Prostate gland (tissue), 2 donors: Measurements from ENCODE around the genes FBXO31 and KLHDC4.

- PRO-cap = no peak
- RAMPAGE, long total RNA, 2 experiments = no peak in any of the 2 experiments
Observed at GRCh38 chr16:86563742-86564305, 2.8 kb upstream of the FOXC2 start.

GRCh38 chr16:86581582-86582000 lies 3.2 kb downstream of the FOXL1 start:
- PRO-cap = no peak
- RAMPAGE, long total RNA, 2 experiments = no peak in any of the 2 experiments

- PRO-cap = no peak
- RAMPAGE, long total RNA, 2 experiments = no peak in any of the 2 experiments
Observed at GRCh38 chr16:86611382-86611816, 33.0 kb downstream of the FOXL1 start.

- PRO-cap = no peak
- RAMPAGE, long total RNA, 2 experiments = no peak in any of the 2 experiments
Observed at GRCh38 chr16:86755286-86755687, 176.9 kb downstream of the FOXL1 start.

DNA sequence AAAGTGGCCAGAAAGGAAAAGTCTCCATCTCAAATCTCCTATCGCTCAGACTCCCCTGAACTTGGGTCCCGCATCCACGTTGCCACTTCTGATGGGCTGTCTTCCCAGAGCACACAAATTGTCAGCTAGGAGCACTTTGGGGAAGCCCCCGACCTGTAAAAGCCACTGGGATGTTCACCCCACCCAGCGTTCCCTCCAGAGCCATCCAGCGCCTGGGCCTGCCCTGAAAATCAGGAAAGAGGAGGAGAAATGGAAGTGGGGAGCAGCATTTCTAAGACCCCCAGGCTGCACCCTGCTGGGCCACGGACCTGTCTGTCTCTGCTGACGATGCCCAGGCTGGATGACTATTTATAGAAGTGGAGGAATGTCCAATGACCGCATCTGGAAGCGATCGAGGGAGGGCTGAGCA lies 332.4 kb downstream of the C16orf95 start:
- PRO-cap = no peak
- RAMPAGE, long total RNA, 2 experiments = no peak in any of the 2 experiments

GRCh38 chr16:87065147-87065607 lies 252.0 kb downstream of the C16orf95 start:
- PRO-cap = no peak
- RAMPAGE, long total RNA, 2 experiments = no peak in any of the 2 experiments

DNA sequence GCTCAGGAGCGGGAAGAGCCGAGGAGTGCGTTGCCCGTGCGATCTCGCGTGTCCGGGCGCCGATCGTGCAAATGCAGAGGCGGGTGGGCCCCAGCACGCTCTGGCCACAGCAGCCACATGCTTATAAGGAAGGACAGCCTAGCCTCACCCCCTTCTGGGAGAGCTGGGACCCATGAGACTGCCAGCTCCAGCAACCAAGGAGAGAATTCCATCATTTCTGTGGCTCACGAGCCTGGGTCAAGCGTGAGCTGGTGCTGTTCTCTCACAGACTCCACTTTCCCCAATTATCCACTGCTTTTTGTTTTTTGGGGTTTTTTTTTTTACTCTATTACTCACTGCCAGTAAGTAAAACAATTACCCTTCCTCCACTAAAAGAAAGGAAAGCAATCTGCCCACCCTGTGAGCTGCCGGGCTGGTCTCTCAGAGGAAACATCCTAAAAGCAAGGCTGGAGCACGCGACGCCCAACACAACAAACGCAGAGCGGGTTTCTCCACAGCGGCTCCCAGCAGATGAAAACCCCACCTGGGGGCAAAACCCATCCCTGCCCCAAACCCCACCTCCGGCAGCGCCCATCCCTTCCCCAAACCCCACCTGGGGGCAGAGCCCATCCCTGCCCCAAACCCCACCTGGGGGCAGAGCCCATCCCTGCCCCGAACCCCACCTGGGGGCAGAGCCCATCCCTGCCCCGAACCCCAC lies 27.3 kb upstream of the C16orf95 start:
- PRO-cap = no peak
- RAMPAGE, long total RNA, 2 experiments = no peak in any of the 2 experiments

GRCh38 chr16:87383649-87384708 lies at the start of gene FBXO31:
FBXO31 (minus strand) TSS chr16:87383776.
- PRO-cap = bidirectional peak, plus-strand start at chr16:87383953, minus-strand start at chr16:87383776; bidirectional peak, plus-strand start at chr16:87384182, minus-strand start at chr16:87384055
- RAMPAGE, long total RNA, 2 experiments = no peak in any of the 2 experiments

DNA sequence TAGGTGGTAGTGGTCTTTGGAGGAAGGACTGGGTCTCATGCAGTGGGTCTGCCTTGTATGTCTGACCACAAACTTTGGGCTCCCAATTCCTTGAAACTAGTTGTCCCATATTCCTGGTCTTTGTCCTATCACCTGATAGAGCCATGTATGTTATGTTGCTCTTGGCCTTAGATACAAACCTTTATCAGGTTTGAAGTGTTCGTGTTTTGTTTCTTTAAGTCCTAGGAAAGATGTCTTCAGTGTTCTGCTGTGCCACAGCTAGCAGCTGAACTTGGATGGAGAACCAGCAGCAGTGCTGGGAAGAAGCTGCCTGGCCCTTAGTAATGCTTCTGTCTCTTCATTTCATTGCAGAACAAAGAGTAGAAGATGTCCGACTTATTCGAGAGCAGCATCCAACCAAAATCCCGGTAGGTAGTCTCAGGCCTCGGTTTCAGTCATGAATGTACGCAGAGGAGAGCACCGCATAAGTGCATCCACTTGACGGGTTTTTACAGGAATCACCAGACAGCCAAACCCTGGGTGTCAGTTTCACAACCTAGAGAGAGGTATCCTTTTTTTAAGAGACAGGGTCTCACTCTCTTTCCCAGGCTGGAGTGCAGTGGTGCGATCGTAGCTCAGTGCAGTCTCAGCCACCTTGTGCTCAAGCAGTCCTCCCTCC lies 6.5 kb downstream of the MAP1LC3B start:
- PRO-cap = no peak
- RAMPAGE, long total RNA, 2 experiments = no peak in any of the 2 experiments

GRCh38 chr16:87399122-87399939 lies 7.2 kb downstream of the MAP1LC3B start:
- PRO-cap = no peak
- RAMPAGE, long total RNA, 2 experiments = no peak in any of the 2 experiments

DNA sequence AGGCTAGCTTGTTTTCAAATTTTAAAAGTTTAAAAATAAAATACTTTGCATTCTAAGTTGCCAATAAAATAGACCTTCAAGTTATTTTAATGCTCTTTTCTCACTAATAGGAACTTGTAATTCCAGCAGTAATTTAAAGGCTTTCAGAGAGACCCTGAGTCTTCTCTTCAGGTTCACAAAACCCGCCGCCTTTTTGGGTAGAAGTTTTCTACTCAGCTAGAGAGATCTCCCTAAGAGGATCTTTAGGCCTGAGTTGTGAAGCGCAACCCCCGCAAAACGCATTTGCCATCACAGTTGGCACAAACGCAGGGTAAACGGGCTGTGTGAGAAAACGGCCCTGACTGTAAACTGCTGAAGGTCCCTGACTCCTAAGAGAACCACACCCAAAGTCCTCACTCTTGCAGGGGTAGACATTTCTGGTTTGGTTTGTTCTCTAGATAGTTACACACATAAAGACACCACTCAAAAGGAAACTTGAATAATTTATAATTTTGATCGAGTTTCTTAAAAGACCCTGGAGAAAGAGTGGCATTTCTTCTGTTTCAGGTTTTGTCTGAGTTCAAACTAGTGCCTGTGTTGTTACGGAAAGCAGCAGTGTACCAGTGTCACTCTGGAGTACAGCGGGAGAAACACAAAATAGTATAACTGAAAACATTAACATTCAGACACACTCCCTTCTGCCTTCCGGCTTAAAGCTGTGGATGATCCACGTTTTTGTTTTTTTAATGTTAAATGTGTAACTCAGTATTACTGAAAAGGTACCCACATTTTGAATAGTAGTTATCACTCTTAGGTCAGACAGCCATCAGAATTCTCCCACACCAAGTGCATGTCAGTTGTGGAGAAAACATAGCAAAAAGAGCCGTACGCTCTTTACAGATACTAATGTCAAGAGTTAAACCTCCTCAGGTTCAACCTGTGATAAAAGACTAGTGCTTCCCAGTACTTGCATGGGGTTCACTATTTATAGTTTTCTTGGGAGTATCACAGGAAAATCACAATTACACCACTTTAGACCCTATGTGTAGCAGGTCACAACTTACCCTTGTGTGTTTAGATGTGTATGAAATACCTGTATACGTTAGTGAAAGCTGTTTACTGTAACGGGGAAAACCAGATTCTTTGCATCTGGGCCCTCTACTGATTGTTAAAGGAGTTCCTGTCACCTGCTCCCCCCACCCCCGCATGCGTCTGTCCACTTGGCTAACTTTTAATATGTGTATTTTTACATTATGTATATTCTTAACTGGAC lies 11.6 kb downstream of the MAP1LC3B start:
- PRO-cap = no peak
- RAMPAGE, long total RNA, 2 experiments = no peak in any of the 2 experiments

- PRO-cap = no peak
- RAMPAGE, long total RNA, 2 experiments = no peak in any of the 2 experiments
Observed at GRCh38 chr16:87406666-87407434, 14.7 kb downstream of the MAP1LC3B start.

GRCh38 chr16:87448481-87449221 lies 44.2 kb downstream of the ZCCHC14 start:
- PRO-cap = no peak
- RAMPAGE, long total RNA, 2 experiments = no peak in any of the 2 experiments

DNA sequence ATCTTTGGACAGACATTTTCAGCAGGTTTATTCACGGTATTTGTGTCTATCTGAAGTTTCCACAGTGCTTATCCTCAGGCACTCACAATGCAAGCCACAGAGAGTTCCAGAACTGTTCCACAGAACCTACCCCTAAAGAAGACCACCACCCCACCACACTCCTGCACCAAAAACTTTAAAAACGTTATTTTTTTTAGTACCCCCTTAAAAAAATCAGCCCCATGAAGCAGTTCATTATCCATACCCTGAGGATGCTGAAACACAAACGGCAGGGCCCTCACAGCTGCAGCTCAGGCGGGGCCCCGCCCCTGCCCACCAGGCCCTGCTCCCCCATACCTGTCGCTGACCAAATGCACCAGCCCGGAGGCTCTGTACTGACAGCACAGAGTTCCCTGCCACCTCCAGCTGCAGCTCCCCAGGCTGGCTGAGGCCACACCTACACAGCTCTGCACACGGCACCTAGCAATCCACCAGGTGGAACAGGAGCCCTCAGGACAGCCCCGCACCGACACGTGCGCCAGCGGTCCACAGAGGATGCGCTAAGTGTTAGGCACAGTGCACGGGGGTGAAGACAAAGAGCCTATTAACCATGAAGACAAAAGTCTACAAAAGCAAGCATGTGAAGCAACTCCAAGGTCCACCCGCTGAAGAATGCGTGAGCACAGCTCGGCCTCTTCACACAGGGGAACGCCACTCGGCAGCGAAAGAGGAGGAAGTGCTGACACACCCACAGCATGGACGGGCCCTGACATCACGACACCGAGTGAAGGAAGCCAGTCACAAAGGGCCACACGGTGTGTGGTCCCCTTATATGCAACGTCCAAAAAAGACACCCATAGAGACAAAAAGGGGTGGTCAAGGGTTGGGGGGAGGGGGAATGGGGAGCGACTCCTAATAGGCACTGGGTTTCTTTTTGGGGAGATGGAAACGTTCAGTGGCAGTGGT lies 5.4 kb downstream of the ZCCHC14 start:
- PRO-cap = no peak
- RAMPAGE, long total RNA, 2 experiments = no peak in any of the 2 experiments

DNA sequence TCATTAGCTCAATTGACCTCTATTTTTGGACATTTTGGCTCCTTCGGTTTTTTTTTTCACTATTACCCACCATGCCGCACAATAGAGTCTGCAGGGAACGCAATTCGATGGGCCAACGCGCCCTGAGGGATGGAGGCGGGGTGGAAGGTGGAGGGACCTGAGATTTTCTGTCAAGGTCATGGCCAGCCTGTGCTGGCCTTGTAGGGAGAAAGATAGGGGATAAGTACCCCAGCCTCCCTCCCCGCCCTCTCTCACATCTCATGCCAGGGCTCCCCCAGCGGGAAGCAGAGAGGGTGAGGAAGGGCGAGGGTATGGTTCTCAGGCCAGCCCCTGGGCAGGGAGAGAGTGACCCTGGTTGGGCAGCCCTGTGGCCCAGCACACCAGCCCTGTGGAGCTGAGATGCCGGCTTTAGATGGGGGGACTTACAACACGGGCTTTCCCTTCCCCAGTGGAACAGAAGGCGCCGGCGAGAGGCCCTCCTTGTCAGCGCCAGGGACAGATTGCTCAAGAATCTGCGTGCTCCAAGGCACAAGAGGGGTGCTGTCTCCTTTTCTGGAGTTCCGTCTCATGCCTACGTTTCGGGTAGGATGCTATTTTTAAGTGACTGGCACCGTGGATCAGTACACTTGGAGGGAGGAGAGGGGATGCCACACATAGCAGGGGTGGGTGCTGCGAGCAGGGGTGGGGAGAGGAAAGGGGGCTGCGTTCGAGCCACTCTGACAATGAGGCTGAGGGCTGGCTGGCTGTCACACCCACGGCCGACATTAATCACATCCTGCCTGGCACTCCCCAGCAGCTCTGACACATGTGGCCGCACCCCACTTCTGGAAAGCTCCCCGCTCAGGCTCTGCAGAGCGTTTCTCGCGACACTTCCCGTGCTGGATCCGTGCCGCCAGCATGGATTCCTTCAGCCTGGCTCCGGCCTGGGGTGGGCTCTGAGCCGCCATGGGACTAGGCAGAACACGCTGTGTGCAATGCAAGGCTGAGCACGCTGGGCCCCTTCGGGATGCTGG lies 24.7 kb upstream of the ZCCHC14 start:
- PRO-cap = no peak
- RAMPAGE, long total RNA, 2 experiments = no peak in any of the 2 experiments

- PRO-cap = no peak
- RAMPAGE, long total RNA, 2 experiments = no peak in any of the 2 experiments
Observed at GRCh38 chr16:87601766-87602353, 448 bp upstream of the JPH3 start.

DNA sequence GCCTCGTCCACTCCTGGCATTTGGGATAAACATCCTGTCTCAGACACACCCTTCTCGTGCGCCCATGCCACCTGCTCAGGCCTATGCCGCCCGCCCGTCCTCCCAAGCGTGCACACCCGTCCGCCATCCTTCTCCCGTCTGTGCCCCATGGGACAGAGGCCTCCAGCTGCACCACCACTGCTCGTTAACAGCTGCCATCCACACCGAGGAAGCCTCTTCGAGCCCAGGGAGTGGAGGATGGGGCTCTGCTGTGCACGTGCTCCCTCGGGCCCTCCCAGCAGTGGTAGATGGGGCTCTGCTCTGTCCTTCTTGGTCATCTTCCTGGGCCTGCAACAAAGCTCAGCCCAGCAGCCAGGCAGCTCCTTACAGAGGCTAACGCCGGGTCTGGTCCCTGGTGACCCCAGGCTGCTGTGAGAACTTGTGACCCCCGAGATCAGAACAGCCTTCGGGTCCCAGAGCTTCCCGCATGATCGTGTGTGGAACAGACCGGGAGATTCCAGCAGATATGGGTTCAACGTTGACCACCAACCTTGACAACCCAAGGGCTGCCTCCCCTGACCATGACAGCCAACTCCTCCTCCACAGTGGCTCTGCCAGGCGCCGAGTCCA lies 64.0 kb downstream of the KLHDC4 start:
- PRO-cap = no peak
- RAMPAGE, long total RNA, 2 experiments = no peak in any of the 2 experiments

DNA sequence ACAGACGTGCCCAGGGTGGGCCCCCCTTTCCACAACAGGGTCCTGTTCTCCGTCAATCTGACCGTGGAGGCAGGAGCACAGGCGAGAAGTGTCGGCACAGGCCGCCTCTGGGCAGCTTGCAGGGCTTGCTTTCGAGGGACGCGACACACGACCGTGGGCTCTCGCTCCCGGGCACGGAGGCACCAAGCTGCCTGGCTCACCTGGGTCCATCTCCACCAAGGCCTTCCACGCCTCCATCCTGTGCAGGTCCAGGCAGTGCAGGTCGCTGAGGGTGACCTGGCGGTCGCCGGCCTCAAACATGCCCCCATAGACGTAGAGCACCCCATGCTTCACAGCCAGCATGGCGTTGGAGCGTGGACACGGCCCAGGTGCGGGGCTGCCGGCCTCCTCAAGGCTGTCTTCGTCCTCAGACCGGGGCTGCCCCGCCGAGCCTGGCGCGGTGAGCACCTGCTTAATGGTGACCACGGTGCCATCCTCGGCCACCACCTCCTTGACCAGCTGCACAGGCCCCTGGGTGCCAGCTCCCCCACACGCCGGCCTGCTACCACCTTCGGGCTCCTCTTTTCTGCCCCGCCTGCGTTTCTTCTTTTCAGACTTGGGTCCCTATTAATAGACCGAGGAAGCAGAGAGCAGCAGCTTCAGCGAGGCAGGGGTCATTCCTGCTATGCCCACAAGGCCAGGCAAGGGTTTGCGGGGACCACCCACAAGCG lies 56.6 kb downstream of the KLHDC4 start:
- PRO-cap = no peak
- RAMPAGE, long total RNA, 2 experiments = start-site peak on the minus strand in 1 of 2 experiments, centred at position 347 of the sequence, 63 reads per replicate

- PRO-cap = bidirectional peak, plus-strand start at chr16:87766053, minus-strand start at chr16:87765957
- RAMPAGE, long total RNA, 2 experiments = start-site peak on the minus strand in 2 of 2 experiments, at chr16:87765927-87765979 at its widest, 328 to 887 reads per replicate
Observed at GRCh38 chr16:87765838-87766181, at the start of gene KLHDC4. KLHDC4 (minus strand) TSS chr16:87765986.

- PRO-cap = no peak
- RAMPAGE, long total RNA, 2 experiments = no peak in any of the 2 experiments
Observed at GRCh38 chr16:87802630-87803245, 37.0 kb upstream of the KLHDC4 start.